ENCODE results near the gene INMT.

- PRO-cap = no peak
- RAMPAGE, long total RNA, 4 experiments = no peak in any of the 4 experiments
These were observed 10.2 kb upstream of the WIPF3 start for GRCh38 chr7:29796122-29796450.

DNA sequence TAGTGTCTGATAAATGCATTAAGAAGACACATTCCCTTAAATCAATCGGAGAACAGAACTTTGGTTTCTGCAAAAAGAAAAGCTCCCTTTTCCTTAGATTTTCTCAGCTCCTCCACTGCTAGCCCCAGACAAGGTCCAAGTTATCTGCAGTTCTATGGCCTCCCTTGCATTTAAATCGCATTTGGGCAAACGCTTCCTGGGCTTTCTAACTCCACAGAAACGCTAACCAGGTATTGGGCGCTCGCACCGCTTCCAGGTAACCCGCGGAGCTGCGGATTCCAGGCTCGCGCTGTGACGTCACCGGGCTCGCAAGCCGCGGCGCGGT is 447 bp upstream of the MTURN start:
- PRO-cap = bidirectional peak, plus-strand start outside the sequence, minus-strand start at position 302 of the sequence
- RAMPAGE, long total RNA, 4 experiments = no peak in any of the 4 experiments

DNA sequence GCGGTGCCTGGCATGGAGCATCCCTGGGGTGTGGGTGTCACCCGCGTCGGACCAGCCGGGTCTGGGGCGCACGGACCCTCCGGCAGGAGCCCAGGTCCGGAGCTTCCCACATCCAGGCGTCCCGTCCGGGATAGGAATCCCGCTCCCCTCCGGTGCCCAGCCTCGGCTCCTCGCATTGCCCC is 733 bp downstream of the MTURN start:
- PRO-cap = no peak
- RAMPAGE, long total RNA, 4 experiments = no peak in any of the 4 experiments

- PRO-cap = bidirectional peak, plus-strand start at chr7:30135990, minus-strand start at chr7:30135916; unidirectional peak, minus-strand start at chr7:30136165
- RAMPAGE, long total RNA, 4 experiments = no peak in any of the 4 experiments
These were observed 1.1 kb downstream of the MTURN start for GRCh38 chr7:30135810-30136326.

GRCh38 chr7:30156910-30157628 is 22.3 kb downstream of the MTURN start:
- PRO-cap = no peak
- RAMPAGE, long total RNA, 4 experiments = no peak in any of the 4 experiments

DNA sequence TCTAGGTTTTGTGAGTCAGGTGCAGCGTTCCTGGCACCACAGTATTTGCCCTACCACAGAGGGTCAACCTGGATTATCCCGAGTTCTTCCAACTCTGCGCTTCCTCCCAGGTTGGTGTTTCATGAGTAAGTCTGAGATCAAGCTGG is 502 bp upstream of the ZNRF2 start:
- PRO-cap = no peak
- RAMPAGE, long total RNA, 4 experiments = no peak in any of the 4 experiments

GRCh38 chr7:30321842-30322928 is 37.8 kb downstream of the ZNRF2 start:
- PRO-cap = no peak
- RAMPAGE, long total RNA, 4 experiments = no peak in any of the 4 experiments

DNA sequence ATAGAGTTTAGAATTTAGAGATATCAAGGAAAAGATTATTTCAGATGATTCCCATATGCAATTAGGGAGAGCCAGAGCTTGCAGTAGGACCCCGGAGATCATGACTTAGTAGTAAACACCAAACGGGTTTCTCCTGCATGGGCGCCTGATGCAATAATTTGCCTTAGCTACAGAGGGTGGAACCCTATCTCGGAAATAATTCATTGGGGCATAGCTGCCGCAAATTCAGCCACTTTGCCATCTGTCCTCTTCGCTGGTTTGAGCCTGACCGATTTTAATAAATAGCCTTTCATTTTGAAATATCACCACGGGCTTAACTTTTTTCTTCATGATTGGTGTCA is 1.3 kb downstream of the GARS1 start:
- PRO-cap = unidirectional peak, minus-strand start at position 102 of the sequence
- RAMPAGE, long total RNA, 4 experiments = no peak in any of the 4 experiments

GRCh38 chr7:30681164-30681703 is 1.0 kb downstream of the CRHR2 start:
- PRO-cap = no peak
- RAMPAGE, long total RNA, 4 experiments = no peak in any of the 4 experiments

GRCh38 chr7:30688537-30689208 is 6.4 kb upstream of the CRHR2 start:
- PRO-cap = no peak
- RAMPAGE, long total RNA, 4 experiments = no peak in any of the 4 experiments

- PRO-cap = bidirectional peak, plus-strand start at chr7:30752135, minus-strand start at chr7:30751965
- RAMPAGE, long total RNA, 4 experiments = start-site peak on the plus strand in 3 of 4 experiments, at chr7:30752120-30752148 at its widest, 237 to 474 reads per replicate
These were observed at the start of gene INMT for GRCh38 chr7:30751848-30752360. TSS of gene INMT (plus strand) at chr7:30752135.

DNA sequence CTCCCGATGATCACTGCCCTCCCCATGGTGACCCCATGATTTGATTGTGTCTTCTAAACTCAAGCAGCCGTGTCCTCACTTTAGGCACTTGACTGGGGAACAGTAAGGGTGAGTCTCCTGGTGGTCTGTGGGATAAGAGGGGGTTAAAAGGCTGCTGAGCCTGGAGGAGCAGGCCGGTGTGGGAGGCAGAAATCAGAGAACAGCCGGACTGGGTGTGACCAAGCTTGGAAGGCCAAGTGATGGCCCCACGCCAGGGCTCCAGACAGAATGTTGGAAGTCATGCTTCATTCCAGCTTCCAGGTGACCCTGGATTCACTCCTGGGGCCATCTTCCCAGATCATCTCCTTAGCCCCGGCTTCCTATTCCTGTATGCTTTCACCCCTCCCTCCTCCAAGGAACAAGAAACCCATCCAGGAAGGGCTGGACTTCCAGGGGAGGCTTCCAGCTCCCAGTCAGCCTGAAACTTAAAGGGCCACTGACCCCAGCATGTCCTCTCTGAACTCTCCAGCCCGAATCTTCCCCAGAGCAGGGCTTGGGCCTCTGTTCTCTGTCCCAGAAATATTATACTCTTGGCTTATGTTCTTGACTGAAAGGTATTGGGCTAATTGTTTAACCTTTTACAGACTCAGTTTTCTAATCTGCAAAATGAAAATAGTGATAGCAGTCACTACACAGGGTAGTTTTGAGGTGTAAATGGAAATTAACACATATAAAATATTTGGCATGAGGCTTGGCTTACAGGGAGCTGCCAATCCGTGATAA is 1.1 kb downstream of the INMT start:
- PRO-cap = bidirectional peak, plus-strand start at position 397 of the sequence, minus-strand start at position 399 of the sequence
- RAMPAGE, long total RNA, 4 experiments = no peak in any of the 4 experiments

DNA sequence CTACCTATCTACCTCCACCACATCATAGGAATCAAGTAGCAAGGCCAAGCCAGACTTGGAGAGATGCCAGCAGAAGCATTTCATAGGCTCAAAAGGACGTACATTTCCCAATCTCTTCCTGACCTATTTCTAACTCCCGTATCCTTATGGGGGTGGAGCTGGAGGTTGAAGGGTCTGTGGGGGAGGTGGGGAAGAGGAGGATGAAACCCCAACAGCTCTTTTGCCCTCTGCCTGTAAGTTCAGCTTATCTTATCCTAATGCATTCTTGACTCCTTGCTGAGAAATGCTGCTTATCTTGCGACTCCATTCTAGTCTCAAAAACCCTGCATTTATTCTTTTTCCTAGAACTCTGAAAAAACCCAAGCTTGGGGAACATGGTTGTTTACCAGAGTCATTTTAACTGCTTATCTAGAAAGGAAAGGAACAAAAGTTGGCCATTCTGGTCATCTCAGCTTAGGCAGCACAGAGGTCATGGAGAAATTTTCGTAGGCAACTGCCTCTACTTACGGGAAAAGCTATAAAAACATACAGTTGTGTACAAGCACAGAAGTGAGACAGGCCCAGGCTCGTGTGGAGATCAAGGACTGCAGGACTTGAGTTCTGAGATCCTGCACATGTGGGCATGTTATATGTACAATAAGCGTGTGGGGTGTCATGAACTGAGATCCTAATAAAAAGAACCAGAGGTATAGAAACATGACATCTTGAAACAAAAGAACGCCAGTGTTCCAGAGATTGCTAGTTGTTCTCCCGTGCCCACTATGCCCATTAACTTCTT is 9.4 kb downstream of the INMT start:
- PRO-cap = no peak
- RAMPAGE, long total RNA, 4 experiments = no peak in any of the 4 experiments

GRCh38 chr7:30900775-30901548 is 10.7 kb upstream of the AQP1 start:
- PRO-cap = no peak
- RAMPAGE, long total RNA, 4 experiments = no peak in any of the 4 experiments

GRCh38 chr7:30938300-30938703 is 25.5 kb upstream of the GHRHR start:
- PRO-cap = no peak
- RAMPAGE, long total RNA, 4 experiments = no peak in any of the 4 experiments

- PRO-cap = no peak
- RAMPAGE, long total RNA, 4 experiments = no peak in any of the 4 experiments
These were observed 5.1 kb downstream of the NEUROD6 start for GRCh38 chr7:31335442-31335884.

GRCh38 chr7:32070062-32070340 is 206 bp downstream of the PDE1C start:
- PRO-cap = no peak
- RAMPAGE, long total RNA, 4 experiments = no peak in any of the 4 experiments

DNA sequence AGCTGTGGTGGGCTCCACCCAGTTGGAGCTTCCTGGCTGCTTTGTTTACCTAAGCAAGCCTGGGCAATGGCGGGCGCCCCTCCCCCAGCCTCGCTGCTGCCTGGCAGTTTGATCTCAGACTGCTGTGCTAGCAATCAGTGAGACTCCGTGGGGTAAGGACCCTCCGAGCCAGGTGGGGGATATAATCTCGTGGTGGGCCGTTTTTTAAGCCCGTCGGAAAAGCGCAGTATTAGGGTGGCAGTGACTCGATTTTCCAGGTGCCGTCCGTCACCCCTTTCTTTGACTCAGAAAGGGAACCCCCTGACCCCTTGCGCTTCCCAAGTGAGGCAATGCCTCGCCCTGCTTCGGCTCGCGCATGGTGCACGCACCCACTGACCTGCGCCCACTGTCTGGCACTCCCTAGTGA is 192.9 kb downstream of the AVL9 start:
- PRO-cap = no peak
- RAMPAGE, long total RNA, 4 experiments = no peak in any of the 4 experiments

DNA sequence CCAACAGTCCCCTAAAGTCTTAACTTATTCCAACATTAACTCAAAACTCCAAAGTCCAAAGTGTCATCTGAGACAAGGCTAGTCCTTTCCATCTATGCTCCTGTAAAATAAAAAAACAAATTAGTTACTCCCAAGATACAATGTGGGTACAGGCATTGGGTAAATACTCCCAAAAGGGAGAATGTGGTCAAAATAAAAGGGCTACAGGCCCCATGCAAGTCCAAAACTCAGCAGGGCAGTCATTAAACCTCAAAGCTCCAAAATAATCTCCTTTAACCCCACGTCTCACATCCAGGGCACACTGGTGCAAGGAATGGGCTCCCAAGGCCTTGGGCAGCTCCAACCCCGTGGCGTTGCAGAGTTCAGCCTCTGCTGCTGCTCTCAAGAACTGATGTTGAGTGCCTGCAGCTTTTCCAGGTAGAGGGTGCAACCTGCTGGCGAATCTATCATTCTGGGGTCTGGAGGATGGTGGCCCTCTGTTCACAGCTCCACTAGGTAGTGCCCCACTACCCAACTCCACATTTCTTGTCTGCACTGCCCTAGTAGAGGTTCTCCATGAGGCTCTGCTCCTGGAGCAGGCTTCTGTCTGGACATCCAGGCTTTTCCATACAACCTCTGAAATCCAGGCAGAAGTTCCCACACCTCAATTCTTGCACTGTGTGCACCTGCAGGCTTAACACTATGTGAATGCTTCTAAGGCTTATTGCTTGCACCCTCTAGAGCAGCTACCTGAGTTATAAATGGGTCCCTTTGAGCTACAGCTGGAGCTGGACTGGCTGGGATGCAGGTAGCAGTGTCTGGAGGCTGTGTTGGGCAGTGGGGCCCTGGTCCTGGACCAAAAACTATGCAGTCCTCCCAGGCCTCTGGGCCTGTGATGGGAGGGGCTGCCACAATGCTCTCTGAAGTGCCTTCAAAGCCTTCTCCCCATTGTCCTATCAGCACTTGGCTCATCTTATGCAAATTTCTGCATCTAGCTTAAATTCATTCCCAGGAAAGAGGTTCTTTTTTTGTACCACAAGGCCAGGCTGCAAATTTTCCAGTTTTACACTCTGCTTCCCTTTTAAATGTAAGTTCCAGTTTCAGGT is 26.4 kb downstream of the KBTBD2 start:
- PRO-cap = no peak
- RAMPAGE, long total RNA, 4 experiments = no peak in any of the 4 experiments

GRCh38 chr7:32868154-32869156 is 23.1 kb downstream of the KBTBD2 start:
- PRO-cap = no peak
- RAMPAGE, long total RNA, 4 experiments = no peak in any of the 4 experiments